Neural progenitor cell (in vitro differentiated cells): ENCODE results near the genes CFB, TNXB, NOTCH4, HLA-DRB1, HLA-DOB and PSMB8.

DNA sequence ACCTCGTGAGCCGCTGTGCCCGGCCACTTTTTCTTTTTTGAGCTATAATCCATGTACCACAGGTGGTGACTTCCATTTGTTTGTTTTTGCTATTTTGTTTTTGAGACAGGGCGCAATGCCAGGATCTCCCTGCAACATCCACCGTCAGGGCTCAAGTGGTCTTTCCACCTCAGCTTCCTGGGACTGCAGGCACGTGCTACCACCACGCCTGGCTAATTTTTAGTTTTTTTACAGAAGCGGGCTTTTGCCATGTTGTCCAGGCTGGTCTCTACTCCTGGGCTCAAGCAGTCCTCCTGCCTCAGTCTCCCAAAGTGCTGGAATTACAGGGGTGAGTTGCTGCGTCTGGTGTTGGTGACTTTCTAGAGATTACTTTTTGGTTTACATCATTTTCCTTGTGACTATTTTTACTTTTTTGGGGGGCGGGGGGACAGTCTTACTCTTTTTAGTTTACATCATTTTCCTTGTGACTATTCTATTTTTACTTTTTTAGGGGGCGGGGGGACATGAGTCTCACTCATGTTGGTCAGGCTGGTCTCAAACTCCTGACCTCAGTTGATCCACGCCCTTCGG lies 8.7 kb downstream of the HSPA1B start:
- RAMPAGE, long total RNA: no peak

DNA sequence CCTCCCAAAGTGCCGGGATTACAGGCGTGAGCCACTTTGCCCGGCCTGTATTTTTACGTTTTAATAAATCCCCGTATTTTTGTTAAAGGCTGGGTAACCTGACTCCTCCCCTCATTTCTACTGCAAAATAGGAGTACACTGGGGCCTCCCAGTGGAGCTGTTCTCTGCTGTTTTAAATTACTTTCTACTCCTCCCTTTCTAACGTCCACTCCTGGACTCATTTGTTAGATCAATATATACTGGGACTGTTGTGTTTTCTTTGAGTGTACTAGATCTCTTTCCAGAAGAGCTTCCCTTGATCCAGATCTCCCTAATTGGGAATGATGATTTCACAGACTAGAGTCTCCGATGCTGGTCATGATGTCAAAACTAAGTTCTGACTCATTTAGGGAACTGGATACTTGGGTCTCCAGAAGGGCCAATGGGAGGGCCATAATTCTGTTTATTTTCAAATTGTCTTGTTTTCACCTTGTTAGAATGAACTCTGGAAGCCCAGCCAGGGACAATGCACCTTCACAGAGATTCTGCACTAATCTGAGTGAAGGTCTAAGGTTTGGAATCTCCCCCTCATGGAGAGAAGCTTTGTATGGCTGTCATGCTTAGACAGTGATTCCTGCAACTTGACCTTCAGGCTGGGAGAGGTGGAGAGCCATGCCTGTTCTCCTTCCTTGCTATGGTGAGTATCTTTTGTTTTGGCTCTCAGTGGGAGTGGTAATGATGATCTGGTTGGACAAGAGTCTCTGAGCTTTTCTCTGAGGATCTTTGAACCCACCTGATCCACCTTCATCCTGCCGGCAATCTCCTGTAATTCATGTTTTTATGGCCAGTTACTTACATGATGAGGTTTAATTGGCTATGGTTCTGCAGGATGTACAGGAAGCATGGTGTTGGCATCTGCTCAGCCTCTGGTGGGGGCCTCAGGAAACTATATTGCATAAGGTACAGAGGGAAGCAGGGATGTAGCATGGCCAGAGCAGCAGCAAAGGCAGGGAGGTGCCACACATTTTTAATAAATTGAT lies 9.5 kb downstream of the HSPA1B start:
- RAMPAGE, long total RNA: no peak

DNA sequence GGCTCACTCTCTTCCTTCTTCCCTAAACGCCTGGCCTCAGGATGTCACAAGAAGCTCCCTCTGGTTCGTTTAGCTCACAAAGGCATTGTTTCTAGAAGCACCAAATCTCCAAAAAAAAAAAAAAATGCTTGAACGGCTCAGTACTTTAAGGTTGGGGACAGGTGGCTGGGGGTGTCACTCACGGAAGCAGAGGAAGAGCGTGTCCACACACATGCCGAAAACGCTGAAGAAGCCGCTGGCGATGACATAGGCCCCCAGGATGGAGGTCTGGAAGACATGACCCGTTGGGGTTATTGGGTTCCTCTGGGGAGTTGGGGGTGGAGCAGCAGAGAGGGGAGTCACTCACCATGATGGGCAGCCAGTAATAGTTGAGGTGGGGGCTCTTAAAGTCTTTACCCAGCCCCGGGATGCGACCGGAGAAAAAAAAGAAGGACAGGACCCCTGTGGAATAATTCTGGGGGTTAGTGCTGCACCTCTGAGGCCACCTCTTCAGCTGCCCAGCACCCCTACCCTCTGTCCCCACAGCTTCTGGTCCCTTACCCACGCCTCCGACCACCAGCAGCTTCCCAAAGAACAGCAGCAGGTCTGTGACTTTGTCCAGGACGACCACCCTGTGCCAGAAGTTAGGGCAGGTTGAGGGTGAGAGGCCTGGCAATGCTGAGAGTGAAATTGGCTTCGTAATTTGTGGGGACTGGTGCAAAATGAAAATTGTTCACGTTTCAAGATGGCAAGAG lies 2.0 kb upstream of the NEU1 start:
- RAMPAGE, long total RNA: no peak

DNA sequence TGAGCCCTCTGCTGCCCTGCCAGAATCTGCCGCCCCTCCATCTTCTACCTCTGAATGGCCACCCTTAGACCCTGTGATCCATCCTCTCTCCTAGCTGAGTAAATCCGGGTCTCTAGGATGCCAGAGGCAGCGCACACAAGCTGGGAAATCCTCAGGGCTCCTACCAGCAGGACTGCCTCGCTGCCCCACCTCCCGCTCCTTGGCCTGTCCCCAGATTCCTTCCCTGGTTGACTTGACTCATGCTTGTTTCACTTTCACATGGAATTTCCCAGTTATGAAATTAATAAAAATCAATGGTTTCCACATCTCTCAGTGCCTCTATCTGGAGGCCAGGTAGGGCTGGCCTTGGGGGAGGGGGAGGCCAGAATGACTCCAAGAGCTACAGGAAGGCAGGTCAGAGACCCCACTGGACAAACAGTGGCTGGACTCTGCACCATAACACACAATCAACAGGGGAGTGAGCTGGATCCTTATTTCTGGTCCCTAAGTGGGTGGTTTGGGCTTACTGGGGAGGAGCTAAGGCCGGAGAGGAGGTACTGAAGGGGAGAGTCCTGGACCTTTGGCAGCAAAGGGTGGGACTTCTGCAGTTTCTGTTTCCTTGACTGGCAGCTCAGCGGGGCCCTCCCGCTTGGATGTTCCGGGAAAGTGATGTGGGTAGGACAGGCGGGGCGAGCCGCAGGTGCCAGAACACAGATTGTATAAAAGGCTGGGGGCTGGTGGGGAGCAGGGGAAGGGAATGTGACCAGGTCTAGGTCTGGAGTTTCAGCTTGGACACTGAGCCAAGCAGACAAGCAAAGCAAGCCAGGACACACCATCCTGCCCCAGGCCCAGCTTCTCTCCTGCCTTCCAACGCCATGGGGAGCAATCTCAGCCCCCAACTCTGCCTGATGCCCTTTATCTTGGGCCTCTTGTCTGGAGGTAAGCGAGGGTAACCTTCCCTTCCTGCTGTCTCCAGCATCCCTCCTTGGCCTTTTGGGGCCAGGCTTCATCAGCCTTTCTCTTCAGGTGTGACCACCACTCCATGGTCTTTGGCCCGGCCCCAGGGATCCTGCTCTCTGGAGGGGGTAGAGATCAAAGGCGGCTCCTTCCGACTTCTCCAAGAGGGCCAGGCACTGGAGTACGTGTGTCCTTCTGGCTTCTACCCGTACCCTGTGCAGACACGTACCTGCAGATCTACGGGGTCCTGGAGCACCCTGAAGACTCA lies at the start of gene CFB:
Gene CFB (plus strand): TSS at position 728 of the 1,204 bp plus-strand sequence.
- RAMPAGE, long total RNA: no peak

- RAMPAGE, long total RNA: no peak
These were observed 4.2 kb downstream of the NELFE start for GRCh38 chr6:31954434-31955024.

DNA sequence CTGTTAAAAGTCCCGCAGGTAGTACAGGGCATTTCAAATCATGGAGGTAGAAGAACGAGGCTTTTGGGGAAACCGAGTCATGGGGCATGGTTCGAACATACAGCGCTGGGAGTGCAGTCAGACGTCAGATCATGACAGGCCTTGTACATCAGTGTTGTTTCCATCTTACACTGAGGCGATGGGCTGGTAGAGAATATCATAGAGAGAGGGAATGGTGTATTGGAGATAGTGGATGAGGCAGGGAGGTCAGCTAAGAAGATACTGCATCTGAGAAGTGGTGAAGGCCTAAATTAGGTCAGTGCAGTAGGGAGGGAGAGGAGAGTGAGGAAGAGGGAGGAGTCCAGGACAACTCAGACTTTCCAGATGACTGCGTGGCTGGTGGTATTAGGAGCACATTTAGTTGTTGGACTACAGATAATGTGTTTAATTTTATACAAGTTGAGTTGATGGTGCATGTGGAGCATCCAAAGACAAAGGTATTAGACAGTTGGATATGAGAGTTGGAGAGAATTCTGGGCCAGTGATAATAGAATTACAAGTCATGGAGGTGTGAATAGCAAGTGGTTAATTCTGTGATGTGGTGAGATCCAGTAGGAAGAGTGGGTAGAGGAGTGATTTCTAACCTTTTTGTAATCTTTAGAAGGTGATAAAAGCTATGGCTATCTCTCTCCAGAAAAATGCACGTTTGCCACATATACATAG lies 890 bp downstream of the STK19 start:
- RAMPAGE, long total RNA: no peak

DNA sequence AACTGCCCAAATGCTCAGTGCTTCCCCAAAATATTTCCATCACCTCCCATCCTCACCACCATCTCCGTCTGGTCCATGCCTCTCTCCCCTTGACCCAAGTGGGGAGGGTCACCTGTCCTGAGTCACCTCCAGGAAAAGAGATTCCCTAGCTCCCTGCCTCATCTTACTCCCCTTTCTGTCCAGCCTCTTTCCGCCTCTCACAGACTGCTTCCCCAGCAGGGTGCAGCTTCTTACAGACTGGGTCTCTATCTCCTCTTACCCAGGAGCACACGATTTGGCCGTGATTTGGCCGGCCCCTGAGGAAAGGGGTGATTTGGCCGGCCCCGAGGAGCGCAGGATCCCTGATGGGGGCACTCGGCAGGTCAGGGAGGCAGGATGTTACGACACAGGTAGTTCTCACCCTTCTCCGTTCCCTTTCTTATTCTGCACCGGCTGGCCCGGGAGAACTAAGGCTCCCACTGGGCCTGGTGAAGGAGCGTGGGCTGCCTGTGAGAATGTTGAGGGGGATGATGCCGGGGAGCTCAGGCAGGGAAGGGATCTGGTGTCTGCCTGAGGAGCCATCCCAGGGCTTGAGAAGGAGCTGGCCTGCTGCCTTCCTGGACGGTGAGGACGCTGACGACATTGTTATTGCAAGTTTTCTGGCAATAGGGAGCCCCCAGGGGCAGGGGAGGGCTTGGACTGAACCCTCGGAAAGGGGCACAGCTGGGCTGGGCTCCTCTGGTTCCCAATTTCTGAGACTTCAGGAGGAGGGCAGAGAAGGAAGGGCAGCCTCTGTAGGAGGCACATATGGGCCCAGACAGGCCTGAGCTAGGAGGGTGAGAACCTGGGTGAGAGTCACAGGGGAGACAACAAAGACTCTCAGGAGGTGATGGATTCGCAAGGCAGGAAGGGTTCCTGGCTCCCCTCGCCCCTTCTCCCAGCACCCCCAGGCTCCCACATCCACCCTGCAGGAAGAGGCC lies 32.6 kb downstream of the CYP21A2 start:
- RAMPAGE, long total RNA: no peak

DNA sequence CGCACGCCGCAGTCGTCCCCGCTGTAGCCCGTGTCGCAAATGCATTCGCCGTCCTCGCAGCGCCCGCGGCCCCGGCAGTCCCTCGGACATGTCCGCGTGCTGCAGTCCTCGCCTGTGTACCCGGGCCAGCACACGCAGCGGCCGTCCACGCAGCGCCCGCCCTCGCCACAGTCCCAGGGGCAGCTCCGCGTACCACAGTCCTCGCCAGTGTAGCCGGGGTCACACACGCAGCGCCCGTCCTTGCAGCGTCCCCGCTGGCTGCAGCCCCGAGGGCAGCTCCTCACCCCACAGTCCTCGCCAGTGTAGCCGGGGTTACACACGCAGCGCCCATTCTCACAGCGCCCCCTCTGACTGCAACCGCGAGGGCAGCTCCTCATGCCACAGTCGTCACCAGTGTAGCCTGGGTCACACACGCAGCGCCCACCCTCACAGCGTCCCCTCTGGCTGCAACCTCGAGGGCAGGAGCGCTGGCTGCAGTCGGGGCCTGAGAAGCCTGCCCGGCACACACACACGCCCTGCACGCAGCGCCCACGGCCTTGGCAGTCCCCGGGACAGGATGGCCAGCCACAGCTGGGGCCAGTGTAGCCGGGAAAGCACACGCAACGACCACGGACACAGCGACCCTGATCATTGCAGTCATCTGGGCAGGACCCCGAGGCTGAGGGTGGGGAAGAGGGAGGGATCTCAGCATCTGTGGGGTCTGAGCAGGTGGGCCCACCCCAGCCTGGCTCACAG lies 12.3 kb downstream of the TNXB start:
- RAMPAGE, long total RNA: no peak

GRCh38 chr6:32108858-32109152 lies 333 bp downstream of the TNXB start:
- RAMPAGE, long total RNA: no peak

- RAMPAGE, long total RNA: no peak
These were observed at the start of gene TNXB for GRCh38 chr6:32109153-32110220. TSS of gene TNXB (minus strand) at chr6:32109338.

DNA sequence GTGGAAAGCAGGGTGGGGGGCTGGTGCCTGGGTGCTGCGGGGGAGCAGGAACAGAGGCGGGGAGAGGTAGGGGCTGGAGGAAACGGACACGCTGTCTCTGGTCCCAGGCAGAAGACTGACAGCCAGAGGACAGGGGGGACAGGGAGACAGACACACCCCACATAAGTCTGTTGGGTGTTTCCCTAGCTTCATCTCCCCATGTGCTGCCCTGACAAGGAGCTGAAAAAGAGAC lies 1.0 kb upstream of the TNXB start:
- RAMPAGE, long total RNA: no peak

DNA sequence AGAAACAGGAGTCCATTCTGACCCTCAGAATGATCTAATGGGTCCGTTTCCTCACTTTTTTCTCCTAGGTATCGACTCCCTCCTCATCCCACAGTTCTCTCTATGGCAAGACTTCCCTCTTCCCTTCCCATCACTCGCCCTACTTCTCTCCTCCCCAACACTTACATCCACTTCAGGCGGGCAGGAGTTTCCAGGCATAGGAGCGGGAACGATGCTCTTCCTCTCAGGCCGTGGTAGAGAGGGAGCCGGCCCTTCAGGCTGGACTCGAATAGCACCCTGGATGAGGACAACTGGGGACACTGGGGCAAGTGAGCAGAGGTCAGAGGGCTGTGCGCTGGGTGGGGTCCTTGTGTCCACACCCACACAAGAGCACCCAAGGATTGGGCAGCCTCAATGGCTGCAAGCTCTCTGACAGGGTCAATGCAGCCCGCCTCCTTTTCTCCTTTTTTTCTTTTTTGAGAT lies 8.4 kb downstream of the ATF6B start:
- RAMPAGE, long total RNA: no peak

- RAMPAGE, long total RNA: no peak
These were observed 873 bp upstream of the EGFL8 start for GRCh38 chr6:32163478-32163965.

DNA sequence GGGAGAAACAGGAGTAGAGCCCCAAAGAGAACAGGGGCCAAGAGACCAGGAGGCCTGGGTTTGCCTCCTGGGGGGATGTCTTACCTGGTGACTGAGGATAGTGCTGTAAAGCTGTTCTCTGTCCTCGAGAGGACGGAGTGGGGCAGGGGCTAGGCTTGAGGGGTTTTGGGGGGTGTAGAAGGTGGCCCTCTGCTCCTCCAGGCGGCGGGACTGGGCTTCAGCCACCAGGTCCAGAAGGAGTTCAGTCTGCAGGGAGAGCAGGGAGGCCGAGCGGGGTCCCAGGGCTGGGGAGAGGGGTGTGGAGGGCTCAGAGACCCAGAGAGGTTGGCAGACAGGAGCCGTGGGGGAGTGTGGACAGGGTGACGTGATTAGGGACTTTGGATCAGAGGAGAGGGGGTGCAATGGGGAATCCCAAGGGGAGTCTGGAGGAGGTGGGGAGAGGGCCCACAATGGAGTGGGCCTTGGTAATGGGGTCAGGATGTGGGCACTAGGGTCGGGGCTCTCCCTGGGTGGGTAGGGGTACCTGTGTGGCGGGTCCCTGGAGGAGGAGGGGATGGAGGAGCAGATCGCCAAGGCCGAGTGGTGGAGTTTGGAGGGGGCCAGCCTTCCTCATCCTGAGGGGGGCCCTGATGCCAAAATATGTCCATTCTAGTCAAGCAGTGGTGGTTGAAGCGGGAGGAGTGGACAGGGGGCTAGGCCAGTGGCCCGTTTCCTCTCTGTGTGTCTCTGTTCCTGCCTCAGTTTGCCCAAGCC lies 642 bp downstream of the GPSM3 start:
- RAMPAGE, long total RNA: no peak

DNA sequence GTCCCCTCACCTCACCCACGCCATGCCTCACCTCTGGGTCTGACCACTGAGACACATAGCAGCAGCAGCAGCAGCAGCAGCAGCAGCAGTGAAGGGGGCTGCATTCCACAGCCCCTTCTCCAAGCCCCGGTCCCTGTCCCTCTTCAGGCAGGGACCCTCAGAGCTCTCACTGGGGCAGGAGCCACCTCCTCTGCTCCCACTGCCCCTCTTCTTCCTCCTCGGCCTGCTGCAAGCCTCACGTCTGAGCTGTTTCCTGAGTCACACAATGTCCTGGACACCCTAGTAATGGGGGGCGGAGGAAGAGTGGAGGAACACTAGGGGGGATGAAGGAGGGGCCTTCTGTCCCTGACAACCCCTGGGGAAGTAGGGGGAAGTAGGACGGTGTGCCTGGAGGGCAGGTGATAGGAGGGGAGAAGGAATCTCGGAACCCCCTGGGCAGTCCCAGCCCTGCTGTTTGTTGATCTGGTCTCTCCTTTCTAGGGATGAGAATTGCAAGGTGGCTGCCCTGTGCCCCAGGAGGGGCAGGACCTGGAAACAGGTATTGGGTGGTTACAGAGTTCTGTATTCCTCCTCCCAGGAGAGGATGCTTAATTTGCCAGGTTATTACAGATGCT lies at the start of gene NOTCH4:
Gene NOTCH4 (minus strand): TSS at position 243 of the 614 bp plus-strand sequence.
- RAMPAGE, long total RNA: no peak

- RAMPAGE, long total RNA: no peak
These were observed 33.2 kb downstream of the HLA-DRA start for GRCh38 chr6:32472743-32473397.

- RAMPAGE, long total RNA: no peak
These were observed 12.0 kb downstream of the HLA-DRB1 start for GRCh38 chr6:32577360-32578244.

- RAMPAGE, long total RNA: no peak
These were observed at the start of gene HLA-DRB1 for GRCh38 chr6:32589271-32590146. TSS of gene HLA-DRB1 (minus strand) at chr6:32589848.

- RAMPAGE, long total RNA: no peak
These were observed at the start of gene HLA-DOB for GRCh38 chr6:32816411-32817416. TSS of gene HLA-DOB (minus strand) at chr6:32817002.

DNA sequence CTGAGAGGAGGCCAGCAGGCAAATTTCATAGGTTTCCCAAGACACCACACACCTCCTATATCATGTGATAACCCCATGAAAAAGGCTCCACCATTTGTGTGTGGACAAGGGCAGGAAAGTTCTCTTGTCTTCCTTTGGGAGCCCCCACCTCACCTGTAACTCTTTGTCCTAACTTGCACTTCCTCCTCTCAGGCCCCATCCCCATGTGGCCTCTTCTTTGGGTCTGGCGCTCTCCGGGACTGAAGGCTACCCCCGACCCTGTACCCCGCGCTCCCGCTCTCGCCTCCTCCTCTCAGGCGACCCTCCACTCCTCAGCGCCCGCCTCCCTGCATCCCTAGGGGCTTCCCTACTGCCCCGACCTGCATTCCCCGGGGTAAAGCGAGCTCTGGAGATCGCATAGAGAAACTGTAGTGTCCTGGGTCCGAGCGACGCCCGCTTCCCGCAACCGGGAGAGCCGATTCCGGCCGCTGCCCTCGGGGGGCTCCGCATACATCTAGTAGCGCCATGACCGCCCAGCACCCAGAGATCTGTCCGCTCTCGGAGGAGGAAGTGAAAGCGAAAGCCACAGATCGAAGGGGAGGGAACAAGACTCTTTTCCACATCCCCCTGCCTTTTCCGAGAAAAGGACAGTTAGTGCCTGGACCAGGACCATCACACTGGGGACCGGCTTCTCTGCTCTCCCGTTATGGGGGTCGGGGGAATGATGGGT lies at the start of gene PSMB8:
Gene PSMB8 (minus strand): TSS at position 557 of the 709 bp plus-strand sequence.
- RAMPAGE, long total RNA: no peak